SP-49 (cell line): ENCODE measurements around a stretch of chr2.

DNA sequence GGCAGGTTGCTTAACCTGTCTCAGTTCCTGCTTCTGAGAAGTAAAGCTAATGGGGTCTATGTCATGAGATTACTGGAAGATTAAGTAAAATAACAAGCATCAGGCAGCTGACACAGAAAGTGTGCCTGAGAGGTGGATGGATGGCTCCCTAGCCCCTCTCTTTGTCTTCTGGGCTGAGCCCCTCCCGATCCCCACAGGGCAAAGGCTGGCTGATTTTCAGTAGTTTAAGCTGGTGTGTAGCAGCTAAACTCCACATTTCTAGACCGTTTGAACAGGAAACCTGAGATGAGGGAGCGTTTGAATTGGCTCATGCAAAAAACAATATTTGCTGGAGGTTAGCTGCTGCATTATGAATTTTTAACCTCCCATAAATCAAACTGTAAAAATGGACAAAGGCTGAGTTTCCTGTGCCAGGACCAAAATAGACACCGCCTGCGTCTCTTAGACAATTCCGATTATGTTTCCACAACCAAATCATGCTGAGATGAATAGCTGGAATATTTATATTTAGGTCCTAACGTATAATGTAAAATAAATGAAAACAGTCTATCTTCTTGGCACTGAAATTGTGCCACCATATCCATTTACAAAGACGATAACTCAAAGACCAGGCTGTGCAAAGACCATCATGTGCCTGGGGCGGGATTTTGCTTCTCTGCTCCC lies 194.0 kb upstream of the ARL4C start:
- PRO-cap: no peak

DNA sequence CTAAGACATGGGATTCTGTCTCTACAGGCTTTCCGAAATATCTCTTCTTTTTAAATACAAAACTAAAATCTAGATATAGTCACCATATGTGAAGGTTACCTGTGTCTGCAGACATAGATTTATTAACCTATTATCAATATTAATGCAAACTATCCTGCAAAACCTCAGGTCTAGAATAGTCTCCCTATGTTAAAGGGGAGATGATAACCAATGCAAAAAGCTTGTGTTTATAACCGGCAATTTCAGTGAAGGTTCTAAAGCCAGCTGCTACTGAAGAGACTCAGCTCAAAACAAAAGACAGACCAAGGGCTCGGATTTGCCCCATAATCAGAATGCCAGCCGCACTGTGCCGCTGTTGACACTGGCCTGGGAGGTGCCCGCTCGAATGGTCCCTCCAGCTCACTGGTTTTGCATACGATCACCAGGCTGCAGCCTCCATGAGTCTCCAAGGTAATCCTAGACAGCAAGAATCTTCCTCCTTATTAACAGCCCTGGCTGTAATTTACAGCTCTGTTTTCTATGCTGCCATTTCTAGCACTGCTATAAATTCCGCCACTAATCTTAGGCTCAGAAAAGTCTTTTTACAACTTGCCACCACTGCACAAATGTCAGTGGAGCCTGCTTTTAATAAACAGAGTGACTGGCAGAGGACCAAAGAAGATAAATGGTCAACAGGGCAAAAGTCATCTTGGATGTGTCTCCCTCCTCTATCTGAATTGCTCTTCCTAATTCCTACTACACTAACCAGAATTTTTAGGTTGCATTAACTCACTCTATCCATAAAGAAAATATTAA lies 155.8 kb upstream of the SH3BP4 start:
- PRO-cap: no peak

DNA sequence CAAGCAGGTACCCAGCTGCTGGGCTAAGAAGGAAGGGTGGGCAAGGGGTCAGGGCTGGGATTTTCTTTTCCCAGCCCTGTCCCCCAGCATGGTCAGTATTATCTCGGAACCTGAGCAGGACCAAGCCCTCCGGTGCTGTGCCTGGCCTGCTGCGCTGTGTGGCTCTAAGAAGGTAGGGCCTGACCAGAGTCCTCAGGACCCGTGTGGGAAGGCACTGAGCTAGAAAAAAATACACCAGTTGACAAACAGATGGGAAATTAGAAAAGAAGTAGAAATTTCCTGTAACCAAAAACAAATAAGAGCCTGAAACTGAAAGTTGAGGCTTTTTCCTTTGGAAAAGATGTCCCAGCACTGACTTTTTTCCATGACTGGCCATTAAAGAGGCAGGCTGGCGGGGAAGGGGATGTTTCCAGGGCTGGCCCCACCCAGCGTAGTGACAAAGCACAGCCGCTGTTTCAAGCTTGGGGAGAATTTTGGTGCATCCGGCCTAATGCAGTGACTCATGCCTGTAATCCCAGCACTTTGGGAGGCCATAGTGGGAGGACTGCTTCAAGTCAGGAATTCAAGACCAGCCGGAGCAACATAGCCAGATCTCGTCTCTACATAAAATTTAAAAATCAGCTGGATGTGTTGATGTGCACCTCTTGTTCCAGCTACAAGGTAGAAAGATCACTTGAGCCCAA lies 78.2 kb upstream of the SH3BP4 start:
- PRO-cap: no peak

DNA sequence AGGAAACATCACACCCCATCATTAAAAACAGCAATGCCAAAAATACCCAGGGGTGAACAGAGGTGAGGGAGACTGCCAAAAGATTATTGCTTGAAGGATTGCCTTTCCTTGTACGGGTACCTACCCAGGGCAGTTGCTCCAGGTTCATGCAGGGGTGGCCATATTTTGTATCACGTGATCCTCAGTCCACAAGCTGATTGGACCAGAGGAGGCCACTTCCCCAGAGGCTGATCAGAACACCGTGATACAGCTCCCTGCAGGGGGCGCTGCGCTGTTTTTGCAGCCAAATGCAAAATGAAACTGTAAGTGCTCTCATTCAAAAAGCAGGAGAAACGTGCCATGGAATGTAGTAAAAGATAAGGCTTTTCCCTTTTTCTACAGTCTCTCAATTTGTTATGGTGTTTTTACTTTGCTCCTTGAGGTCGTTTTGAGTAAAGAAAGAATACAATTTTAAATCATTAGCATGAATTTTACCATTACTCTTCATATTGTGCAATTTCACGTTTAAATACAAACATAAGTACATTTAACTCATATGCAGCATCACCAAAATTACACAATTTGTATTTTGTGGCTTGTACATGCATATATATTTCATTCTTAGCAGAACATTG lies 70.1 kb upstream of the SH3BP4 start:
- PRO-cap: no peak

DNA sequence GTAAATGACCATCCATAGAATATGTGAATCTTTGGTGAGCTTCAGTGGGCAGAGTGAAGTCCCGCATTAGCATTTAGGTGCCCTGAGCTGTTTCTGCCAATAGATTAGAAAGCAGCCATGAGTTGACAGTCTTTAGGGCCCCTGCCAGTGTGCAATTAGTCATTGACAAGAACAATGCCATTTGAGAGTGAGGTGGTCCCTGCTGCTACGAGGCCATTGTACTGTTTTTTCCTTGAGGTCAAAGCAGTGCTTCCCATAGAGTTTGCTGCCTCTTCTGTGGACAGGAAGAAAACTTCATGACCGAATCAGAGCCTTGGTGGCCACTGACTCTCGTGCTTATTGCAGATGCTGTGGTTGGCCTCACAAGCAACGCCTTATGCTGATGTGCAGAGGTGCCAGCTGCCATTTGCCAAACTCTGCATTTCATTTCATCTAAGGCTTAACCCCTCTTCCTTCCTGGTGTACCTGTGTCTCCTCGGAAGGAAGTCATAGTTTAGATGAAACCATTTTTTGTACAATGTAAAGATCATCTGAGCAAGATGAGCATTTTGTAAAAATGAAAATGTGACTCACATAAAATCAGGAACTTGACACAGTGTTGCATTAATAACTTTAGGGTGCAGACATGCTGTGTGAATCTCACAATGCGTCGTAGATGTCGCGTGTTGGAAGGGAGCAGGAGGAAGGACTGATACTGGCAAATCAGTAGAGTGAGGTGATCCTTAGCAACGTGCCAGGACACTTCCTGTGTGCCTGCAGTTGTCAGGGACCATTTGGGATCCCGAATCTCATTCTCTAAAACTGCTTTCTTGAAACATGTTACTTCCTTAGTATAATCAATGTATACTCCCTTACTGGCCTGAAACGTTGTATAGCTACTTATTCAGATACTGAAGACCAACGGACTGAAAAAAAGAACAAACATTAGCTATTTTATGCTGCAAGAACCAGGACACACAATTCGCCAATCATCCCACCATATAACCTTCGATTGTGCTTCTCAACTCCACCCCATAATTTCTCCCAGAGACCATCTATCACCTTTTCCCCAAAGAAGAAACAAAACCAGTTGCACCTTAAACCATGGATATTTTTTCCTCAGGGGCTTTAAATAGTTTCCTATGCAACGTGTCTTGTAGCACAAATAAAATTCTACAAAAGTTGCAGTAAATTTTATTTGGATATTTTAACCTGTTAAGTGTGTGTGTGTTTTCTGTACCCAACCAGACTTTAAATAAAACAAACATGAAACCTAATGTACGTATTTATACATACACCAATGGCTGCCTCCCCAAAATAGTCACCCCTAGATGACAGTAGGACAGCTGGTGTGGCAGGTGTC lies 103.1 kb downstream of the SH3BP4 start:
- PRO-cap: no peak

DNA sequence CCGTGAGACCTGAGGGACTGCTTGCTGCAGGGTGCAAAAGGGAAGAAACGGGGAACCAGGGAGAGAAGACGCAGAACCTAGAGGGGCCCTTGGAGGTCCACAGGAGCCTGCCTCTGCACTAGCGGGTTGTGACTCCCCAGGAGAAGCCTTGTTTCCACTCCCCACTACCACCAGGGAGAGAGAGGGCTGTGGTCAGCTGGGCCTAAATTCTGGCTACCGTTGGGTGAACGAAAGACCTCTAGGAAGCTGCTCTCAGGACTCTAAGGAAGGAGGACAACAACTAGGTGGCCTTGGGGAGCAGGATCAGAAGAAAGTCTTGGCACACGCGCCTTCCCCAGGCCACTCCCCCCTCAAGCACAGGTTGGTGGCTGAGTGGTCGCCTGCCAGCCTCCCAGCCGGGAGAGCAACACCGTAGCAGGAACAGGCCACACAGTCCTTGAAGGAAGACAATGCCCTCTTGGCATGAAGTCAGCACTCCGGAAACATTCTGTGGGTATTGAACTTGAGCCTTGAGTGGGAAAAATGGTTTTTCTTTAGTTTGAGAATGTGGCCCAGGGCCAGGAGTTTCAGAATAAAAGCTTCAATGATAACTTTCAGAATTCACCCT lies 87.5 kb upstream of the AGAP1 start:
- PRO-cap: no peak

- PRO-cap: no peak
Measured at GRCh38 chr2:235432588-235433579, 61.0 kb upstream of the AGAP1 start.

GRCh38 chr2:235541810-235542383 lies 48.1 kb downstream of the AGAP1 start:
- PRO-cap: no peak

GRCh38 chr2:235634826-235635426 lies 141.1 kb downstream of the AGAP1 start:
- PRO-cap: no peak

DNA sequence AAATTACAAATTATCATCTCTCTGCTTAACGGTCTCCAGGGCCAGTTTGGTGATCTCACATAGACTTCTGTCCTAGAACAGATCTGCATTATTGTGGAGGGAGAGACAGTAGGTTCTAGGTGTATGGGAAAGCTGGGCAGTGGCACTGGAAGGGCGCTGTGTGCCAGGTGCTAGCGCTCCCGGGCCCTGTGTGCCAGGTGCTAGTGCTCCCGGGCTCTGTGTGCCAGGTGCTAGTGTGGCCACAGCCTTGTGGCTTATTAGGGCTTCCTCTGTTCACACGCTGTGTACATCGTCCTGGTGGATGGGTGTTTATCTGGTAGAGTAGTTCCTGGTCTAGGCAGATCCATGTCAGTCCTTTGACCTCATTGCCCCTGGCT lies 263.3 kb downstream of the AGAP1 start:
- PRO-cap: no peak

DNA sequence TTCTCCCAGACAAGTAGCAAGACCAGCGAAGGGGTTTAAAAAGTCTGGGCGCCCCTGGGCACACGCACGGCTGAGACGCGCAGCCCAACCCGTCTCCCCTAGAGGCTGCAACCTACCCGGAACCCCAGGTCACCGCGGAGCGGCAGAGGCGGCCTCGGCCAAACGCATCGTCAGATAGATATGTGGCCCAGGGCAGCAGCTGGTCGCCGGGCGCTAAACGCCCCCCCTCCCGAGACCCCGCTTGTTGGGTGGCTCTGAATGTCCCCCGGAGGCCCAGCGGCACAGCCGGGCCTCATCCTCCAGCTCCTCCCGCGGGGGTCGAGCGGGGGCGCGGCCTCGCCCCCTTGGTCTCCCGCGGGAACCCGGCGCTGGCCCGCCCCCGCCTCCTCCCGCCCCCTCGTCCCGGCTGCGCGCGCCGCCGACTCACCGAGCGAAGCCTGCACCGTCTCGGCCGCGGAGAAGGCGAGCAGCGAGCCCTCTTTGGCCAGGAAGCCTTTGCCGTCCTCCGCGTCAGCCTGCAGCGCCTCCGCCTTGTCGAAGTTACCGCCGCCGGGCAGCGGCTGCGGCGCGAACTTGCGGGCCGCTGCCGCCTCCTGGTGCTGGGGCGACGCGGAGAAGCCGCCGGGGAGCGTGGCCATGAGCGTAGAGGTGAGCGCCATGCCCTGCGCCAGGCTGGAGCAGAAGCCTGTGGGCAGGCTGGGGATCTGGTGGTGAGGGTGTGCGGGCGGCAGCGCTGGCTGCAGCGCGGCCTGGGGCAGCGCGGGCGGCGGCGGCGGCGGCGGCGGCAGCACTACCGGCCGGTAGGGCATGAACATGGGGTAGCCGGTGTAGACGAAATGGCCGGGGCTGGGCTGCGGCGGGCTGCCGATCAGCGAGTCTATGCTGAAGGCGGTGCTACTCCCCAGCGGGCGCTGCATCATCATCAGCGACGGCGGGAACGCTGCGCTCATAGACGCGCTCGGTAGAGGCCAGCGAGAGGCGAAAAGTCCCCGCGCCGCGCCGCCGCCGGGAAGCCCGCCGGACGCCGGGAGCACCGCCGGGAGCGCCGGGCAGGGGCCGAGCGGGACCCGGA lies 828 bp downstream of the GBX2 start:
- PRO-cap: no peak

- PRO-cap: no peak
Measured at GRCh38 chr2:236237427-236237887, 26.7 kb downstream of the ASB18 start.

- PRO-cap: no peak
Measured at GRCh38 chr2:236261398-236261621, 2.9 kb downstream of the ASB18 start.

- PRO-cap: no peak
Measured at GRCh38 chr2:236503441-236503921, 3.8 kb downstream of the IQCA1 start.

DNA sequence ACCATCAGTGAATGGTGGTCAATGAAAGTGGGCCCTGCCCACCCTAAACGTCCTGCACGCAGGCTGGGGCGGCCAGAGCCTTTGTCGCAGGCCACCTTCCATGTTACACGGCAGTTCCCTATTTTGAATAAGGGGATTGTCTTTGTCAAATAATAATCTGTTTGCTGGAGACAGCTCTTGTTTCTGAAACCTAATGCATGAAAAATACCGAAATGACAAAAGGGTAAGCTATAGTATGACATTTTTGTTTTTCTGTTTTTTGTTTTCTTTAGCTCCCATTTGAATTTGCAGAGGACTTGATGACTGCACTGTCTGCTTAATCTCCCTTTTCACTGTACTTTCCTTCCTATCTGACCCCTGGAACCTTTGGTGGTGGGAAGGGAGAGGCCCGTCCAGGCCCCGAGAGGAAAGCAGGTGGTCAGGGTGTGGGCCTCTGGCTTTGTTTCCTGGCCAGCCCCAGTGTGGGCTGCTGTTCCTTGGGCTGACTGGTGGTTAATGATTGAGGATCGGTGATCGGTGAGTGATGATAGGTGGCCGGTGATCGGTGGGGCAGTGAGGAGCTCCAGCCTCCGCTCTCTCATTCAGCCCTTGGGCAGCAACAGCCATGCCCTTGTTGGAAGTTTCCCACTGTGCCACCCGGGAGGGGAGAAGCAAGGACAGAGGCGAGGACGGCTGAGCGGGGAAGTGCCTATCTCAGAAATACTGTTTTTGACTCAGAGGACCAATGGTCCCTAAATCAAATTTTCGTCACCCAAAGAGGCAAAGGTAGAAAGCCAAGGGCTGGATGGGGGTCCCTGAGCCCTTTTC lies 7.2 kb downstream of the ACKR3 start:
- PRO-cap: no peak

DNA sequence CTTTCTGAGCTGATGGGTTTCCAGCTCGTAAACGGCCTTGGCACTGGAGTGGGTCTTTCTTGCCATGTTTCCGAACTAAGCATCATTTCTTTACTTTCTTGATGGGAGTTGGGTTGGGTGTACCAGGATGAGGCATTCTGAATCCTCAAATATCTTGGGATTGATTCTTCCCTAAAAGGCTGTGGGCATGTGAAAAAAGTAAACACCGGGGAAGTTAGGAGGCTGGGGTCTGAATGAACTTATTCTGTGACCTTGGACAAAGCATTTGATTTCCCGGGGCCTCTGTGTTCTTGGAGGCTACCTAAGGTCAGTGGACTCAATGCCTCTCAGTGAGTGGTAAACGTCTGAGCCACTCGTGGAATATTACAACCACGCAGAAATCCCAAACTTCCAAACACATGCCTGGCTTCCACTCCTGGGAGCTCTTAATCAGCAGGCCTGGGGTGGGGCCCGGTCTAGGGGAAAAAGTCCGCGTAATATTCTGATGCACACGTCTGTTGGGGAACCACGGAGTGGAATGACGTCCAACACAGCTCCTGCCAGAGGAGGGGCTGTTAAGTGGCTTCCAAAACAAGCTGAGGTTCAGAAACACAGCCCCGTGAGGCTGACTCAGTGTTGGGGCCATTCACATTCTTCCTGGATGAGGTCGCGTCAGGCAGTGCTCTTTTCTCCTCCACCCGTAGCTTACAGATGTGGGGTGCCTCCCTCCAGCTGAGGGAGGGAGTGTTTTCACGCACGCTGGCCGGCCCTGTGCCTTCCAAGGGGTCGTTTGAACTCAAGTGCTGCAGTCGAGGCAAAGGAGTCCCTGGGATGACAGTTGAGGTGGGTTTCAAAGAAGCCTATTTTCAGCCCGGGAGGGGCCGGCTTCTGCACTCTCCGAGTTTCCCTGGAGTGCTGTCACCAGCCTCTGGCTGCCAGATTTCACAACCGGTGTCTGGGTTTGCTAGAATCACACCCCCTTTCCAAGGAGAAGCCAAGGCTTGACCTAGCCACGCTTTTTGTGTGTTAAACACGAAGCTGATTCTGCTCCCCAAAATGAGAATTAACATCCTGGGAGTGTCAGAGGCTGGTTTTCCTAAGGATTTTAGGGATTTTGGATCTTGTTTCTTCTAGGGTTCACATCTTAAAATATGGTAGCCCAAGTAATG lies 73.0 kb downstream of the ACKR3 start:
- PRO-cap: no peak

DNA sequence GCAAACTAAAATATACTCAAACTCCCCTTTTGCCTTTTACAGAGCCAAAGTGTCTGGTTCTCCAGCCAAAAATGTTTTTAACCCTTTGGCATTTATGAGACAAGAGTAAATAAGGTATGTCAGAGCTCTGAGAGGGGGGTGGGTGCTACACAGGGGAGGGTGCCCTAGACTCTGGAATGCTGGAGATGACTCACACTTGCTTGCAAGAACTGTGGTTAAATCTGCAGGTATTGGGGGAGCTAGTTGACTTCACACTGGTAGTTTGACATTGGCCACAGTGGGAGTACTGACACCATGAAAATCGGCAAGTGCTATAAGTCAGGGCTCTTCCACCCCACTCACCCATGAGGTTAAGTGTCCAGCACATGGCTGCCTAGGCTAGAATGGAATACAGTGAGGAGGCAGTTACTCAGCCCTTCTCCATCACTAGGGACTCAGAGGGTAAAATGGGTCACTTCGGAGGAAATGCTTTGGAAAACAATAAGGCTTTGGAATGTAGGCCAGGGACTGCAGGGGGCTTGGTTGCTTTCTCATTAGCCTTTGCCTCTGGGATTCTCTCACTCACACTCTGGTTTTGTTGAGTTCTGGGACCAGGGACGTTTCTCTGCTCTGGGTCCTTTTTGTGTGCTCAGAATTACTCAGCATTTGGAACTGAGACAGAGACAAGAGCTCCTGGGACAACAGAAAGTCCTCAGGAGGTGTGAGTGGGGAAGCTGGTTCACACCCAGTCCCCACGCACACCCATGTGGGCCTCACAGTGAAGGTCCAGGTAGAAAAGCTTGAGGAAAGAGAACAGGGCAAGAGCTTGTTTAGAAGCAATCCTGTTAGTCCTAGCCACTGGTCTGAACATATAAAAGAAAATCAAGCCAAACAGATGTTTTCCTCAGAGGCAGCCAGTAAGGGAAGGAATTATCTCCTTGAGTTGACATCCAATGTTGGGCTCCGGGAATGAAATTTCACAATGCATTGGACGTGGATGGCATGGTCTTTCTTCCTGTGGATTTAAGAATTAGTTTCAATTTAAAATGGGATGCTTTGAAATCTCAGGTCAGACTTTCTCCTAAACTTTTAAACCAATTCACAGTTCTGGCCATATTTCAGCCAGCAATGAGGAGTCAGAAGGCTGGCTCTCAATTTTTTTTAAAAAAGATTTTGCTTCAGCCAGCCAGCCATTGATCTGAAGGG lies 91.8 kb downstream of the ACKR3 start:
- PRO-cap: no peak

- PRO-cap: no peak
Measured at GRCh38 chr2:236688083-236688807, 118.6 kb downstream of the ACKR3 start.

DNA sequence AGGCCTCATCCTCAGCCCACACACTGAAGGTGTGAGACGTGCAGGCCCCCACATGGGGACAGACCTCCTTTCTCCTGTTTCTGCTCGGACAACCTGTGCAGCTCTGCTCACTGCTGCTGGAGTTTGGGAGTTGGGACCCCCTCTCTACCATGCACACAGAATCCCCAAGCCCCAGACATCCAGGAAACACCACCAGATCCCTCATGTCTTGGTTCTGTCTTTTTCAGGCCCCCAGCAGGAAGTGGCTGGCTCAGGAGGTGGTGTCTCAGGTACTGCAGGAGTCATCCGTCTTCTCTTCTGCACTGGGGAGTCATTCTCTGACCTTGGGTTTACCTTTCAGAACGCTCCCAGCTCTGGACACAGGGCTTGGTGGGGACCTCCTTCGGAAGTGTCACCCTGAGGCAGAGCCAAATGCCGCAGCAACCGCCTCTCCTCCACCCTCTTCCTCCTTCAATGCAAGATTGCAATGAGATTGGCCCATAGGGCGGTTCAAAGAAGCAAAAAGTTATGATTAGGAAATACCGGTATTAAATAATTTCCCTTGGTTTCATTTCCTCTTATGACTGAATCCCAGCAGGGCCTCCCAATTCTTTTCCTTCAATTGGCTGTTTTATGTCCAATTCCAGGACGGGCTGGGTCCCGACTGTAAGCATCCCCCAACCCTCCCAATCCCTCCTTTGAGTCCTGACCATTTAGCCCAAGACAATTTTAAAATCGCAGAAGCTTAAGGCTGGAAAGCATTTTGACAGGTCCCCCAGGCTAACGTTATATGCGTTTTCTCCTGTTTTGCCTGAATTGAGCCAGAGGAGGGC lies 178.7 kb downstream of the ACKR3 start:
- PRO-cap: no peak

DNA sequence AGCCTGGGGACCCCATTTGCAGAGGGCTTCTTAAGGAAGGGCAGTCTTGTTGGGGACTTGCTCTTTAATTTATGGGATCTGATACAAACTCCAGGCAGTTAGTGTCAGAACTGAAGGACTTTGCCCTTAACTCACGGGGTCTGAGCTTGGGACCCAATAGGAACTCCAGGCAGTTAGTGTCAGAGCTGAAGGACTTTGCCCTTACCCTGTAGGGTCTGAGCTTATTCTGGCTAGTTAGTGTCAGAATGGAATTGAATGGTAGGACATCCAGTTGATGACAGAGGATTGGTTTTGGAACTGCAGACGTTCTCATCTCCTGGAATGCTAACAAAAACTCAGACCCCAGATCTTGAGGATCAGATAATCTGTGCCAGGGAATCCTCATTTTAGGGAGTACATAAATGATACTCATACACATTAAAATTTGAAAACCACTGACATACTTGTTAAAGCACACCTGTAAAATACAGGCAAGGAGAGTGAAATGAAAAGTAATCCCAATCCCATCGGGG lies 256.8 kb upstream of the COPS8 start:
- PRO-cap: no peak